ENCODE data around the gene PCGF2.

- PRO-cap: no peak
CAGE:
- cytosol, long polyA minus RNA: no peak
- cytosol, long polyA plus RNA: no peak
- long polyA plus RNA: no peak
- nucleus, long polyA minus RNA: no peak
- nucleus, long polyA plus RNA: no peak
Measured at GRCh38 chr17:37725475-37726038, 19.3 kb downstream of the HNF1B start.

- PRO-cap: no peak
CAGE:
- cytosol, long polyA minus RNA: no peak
- cytosol, long polyA plus RNA: no peak
- long polyA plus RNA: no peak
- nucleus, long polyA minus RNA: no peak
- nucleus, long polyA plus RNA: no peak
Measured at GRCh38 chr17:37746064-37746555, 1.3 kb upstream of the HNF1B start.

GRCh38 chr17:38429530-38429788, 1.2 kb downstream of the ARHGAP23 start:
- PRO-cap: no peak
CAGE:
- cytosol, long polyA minus RNA: no peak
- cytosol, long polyA plus RNA: no peak
- long polyA plus RNA: no peak
- nucleus, long polyA minus RNA: no peak
- nucleus, long polyA plus RNA: no peak

DNA sequence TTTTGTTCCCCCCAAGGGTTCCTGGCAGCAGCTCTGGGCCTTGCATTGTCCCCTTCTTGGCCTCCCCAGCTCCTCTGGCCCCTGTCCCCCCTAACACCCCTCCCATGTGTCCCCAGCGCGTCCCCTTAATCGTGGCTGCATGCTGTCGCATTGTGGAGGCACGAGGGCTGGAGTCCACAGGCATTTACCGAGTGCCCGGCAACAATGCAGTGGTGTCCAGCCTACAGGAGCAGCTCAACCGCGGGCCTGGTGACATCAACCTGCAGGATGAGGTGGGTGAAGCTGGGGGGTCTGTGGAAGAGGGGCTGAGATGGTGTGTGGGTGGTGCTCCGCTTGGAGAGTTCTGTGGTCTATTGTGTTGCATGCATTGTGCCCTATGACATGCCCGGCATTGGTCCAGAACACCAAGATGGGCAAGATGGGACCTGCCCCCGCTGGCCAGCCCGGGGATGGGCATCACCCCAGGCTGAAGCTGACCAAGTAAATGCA, 54.2 kb downstream of the ARHGAP23 start:
- PRO-cap: no peak
CAGE:
- cytosol, long polyA minus RNA: no peak
- cytosol, long polyA plus RNA: no peak
- long polyA plus RNA: no peak
- nucleus, long polyA minus RNA: no peak
- nucleus, long polyA plus RNA: no peak

GRCh38 chr17:38484126-38484495, 55.8 kb downstream of the ARHGAP23 start:
- PRO-cap: no peak
CAGE:
- cytosol, long polyA minus RNA: no peak
- cytosol, long polyA plus RNA: no peak
- long polyA plus RNA: no peak
- nucleus, long polyA minus RNA: no peak
- nucleus, long polyA plus RNA: no peak

- PRO-cap: unidirectional peak, plus-strand start at chr17:38508135
CAGE:
- cytosol, long polyA minus RNA: no peak
- cytosol, long polyA plus RNA: no peak
- long polyA plus RNA: no peak
- nucleus, long polyA minus RNA: no peak
- nucleus, long polyA plus RNA: no peak
Measured at GRCh38 chr17:38507302-38508339, 79.4 kb downstream of the ARHGAP23 start.

GRCh38 chr17:38509688-38510011, 81.4 kb downstream of the ARHGAP23 start:
- PRO-cap: no peak
CAGE:
- cytosol, long polyA minus RNA: no peak
- cytosol, long polyA plus RNA: no peak
- long polyA plus RNA: no peak
- nucleus, long polyA minus RNA: no peak
- nucleus, long polyA plus RNA: no peak

DNA sequence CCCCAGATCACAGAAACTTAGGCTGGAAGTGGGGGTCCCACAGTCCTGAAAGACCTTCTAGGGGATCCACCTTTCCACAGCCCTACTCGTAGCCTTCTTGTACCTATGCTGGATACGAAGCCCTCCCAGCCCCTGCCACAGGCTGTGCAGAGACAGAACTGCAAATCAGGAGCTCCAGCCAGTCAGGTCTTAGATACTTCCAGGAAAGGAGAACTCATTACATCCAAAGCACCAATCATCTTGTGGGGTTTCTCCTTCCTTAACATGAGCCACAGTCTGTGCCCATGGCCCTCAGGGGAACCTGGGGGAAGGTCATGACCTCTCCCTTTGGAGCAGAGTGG, 14.8 kb downstream of the SRCIN1 start:
- PRO-cap: no peak
CAGE:
- cytosol, long polyA minus RNA: no peak
- cytosol, long polyA plus RNA: no peak
- long polyA plus RNA: no peak
- nucleus, long polyA minus RNA: no peak
- nucleus, long polyA plus RNA: no peak

DNA sequence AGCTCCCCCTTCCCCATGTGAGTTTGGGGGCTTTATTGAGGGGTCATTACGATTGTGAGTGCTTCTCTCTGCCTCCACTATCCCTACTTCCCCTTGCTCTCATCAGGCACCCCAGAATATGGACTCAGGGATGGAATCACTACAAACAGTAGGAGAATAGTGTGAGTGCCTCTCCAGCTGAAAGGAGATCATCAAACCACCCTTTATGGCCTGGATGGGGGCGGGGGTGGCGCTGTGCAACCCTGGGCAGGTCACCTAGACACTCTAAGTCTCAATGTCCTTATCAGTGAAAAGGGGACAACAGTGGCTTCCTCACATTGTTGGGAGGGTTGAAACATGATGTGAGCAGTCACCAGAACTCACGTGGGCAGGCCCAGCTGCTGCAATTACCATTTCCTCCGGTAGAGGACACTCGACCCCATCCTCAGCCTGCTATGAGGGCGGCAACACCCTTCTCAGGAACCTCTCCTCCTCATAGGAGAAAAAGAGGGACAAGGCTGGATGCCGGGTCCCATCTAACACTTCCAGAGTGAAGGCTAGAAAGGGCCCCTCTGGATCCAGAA, 2.1 kb upstream of the EPOP start:
- PRO-cap: no peak
CAGE:
- cytosol, long polyA minus RNA: no peak
- cytosol, long polyA plus RNA: no peak
- long polyA plus RNA: no peak
- nucleus, long polyA minus RNA: no peak
- nucleus, long polyA plus RNA: no peak

DNA sequence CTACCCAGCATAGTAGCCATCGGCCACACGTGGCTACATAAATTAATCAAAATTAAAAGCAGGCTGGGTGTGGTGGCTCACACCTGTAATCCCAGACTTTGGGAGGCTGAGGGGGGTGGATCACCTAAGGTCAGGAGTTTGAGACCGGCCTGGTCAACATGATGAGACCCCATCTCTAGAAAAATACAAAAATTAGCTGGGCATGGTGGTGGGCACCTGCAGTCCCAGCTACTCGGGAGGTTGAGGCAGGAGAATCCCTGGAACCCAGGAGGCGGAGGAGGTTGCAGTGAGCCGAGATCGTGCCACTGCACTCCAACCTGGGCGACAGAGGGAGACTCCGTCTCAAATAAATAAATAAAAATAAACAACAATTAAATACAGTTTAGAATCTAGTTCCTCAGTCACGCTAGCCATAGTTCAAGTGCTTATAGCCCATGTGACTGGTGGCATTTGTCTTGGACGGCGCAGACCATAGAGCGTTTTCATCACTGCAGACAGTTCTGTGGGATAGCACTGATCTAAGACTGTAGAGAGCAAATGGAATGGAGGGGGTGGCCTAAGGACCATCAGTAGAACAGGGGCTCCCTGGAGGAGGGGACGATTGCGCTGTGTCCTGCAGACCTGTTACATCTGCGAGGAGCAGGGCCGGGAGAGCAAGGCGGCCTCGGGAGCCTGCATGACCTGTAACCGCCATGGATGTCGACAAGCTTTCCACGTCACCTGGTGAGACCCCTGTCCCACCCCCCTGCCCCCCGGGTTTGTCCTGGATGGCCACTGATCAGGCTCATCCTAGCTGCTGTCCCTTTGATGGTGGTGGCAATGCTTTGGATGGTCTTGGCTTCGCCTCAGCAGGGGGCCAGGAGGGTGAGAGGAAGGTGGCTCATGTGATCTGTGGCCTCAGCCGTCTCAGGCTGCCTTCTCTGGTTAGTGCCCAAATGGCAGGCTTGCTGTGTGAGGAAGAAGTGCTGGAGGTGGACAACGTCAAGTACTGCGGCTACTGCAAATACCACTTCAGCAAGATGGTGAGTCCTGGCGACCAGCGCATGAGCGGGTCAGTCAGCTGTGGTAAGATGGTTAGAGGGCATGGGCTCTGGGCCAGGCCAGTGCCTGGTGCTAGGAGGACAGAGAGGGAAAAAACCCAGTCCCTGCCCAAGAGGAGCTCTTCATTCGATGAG, 3.9 kb downstream of the MLLT6 start:
- PRO-cap: no peak
CAGE:
- cytosol, long polyA minus RNA: no peak
- cytosol, long polyA plus RNA: no peak
- long polyA plus RNA: no peak
- nucleus, long polyA minus RNA: start-site peak on the plus strand centred at position 745 of the sequence, 733 bp wide, 36 reads
- nucleus, long polyA plus RNA: no peak

DNA sequence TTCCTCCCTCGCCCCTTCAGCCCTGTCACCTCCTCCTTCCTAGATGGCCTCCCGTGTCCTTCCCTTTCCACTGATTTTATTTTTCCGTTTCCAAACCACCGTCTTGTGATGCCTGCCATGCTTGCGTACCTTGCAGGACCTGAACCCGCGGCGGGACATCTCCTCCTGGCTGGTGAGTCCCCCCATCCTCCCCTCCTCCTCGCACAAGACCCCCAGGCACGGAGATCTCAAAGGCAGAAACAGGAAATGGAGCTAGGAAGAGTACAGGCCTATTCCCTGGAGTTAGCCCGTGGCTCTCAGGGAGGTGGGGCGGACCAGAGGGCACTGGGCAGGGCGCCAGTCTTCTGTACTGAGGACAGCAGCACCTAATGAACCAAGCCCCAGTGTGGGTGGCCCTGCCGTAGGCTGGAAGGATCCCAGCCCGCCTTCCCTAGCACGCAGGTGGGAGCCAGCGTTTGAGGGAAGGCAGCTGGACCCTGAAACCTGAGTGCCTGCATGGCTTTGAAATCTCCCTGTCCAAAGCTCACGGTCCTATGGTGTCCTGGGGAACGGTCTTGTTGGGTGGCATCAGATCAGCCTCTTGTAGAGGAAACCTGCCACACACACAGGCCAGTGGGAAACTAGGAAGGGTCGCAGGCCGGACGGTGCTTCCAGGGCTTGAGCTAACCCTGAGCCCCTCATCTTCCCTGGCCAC, 630 bp downstream of the CISD3 start:
- PRO-cap: bidirectional peak, plus-strand start at position 352 of the sequence, minus-strand start at position 247 of the sequence
CAGE:
- cytosol, long polyA minus RNA: no peak
- cytosol, long polyA plus RNA: no peak
- long polyA plus RNA: no peak
- nucleus, long polyA minus RNA: no peak
- nucleus, long polyA plus RNA: no peak

DNA sequence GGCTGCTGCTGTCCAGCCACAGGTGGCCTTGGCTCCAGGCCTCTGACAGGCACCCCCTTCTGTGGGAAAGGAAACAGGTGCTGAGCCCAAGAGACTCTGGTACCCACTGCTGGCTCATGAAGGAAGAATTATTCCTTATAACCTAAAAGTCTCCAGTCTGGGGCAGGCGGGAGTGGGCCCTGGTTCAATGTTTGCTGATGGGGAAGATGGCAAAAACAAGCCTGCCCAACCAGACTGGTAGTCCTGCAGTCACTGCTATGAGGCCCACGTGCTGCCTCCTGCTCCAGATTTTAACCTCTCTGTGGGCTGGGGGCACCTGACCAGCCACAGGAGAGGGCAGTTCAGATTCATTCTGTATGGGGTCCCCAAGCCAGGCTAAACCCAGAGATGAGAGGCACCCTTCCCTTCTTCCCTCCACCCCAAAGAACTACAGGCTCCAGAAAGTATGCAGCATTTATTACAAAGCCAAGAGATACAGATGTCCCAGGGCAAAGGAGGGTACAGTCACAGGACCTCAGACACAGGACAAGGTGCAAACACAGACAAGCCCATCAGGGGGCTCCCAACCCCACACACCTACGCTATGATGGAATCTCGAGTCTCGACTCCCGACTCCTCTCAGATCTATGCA, 3.4 kb downstream of the CISD3 start:
- PRO-cap: no peak
CAGE:
- cytosol, long polyA minus RNA: start-site peak on the minus strand centred at position 484 of the sequence, 41 bp wide, 7 reads
- cytosol, long polyA plus RNA: start-site peak on the minus strand centred at position 521 of the sequence, 108 bp wide, 54 and 200 reads in 2 replicates
- long polyA plus RNA: no peak
- nucleus, long polyA minus RNA: no peak
- nucleus, long polyA plus RNA: start-site peak on the minus strand centred at position 521 of the sequence, 108 bp wide, 88 and 37 reads in 2 replicates

GRCh38 chr17:38747732-38748722, at the start of gene PCGF2:
Gene PCGF2 (minus strand): TSS chr17:38748336.
- PRO-cap: unidirectional peak, plus-strand start at chr17:38747763; bidirectional peak, plus-strand start at chr17:38748492, minus-strand start at chr17:38748304
CAGE:
- cytosol, long polyA minus RNA: start-site peak on the minus strand at chr17:38748307-38748341, 105 reads
- cytosol, long polyA plus RNA: start-site peak on the minus strand at chr17:38747896-38747998, 72 and 36 reads in 2 replicates
- long polyA plus RNA: start-site peak on the minus strand at chr17:38748291-38748373, 1,073 and 697 reads in 2 replicates
- nucleus, long polyA minus RNA: start-site peak on the minus strand at chr17:38748300-38748441, 341 reads
- nucleus, long polyA plus RNA: start-site peak on the minus strand at chr17:38747979-38748027, 19 and 32 reads in 2 replicates; start-site peak on the minus strand at chr17:38748304-38748458, 177 and 16 reads in 2 replicates

DNA sequence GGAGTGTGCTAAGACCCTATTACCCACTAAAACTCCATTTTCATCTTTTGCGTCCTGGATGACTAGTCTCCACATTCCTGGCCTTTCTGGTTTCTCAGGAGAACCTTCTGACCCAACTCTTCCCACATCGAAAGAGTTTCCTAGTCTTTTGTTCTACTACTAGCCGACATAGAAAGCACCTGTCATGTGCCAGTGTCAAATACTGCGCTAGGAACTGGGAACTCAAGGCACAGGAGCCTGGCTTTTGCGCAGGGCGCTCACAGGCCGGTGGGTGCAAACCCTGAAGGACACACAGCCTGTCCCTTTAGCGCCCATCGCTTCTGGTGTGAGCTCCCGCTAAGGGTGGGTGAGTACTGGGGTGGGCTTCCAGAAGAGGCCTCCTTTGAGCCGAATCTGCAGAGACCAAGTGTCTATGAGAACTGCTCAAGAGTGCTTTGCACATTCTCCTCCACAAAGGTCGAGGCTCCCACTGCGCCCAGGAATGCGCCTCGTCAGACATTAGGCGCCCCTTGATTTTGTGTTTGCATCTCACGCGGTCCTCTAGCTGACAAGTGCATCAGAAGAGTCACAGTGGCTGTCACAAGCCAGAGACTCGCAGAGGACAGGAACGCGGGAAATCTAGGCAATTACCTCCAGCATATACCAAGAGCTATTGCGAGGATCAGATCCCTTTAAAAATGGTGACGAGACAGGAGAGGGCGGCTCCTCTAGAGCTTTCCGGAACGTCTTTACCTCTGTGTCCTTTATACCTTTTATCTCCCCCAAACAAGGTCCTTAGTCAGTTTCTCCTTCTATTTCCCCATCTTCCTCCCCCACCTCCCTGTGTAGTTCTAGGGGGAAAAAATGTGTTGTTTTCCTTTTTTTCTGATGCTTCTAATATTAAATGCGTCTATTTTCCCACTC, 1.9 kb upstream of the PSMB3 start:
- PRO-cap: unidirectional peak, plus-strand start at position 674 of the sequence
CAGE:
- cytosol, long polyA minus RNA: no peak
- cytosol, long polyA plus RNA: no peak
- long polyA plus RNA: no peak
- nucleus, long polyA minus RNA: no peak
- nucleus, long polyA plus RNA: no peak

DNA sequence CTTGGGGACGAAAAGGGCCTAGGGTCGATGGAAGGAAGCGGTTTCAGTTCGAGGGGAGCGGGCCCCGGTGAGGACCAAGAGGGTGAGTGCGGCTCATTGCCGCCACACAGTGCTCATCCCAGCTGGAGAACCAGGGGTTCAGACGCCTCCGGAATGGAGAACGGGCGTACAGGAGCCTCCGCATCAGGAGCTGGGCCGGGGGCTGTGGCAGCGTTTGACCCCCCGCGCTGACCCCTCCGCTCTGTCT, 278 bp downstream of the PSMB3 start:
- PRO-cap: no peak
CAGE:
- cytosol, long polyA minus RNA: no peak
- cytosol, long polyA plus RNA: no peak
- long polyA plus RNA: no peak
- nucleus, long polyA minus RNA: no peak
- nucleus, long polyA plus RNA: no peak

- PRO-cap: no peak
CAGE:
- cytosol, long polyA minus RNA: no peak
- cytosol, long polyA plus RNA: no peak
- long polyA plus RNA: no peak
- nucleus, long polyA minus RNA: no peak
- nucleus, long polyA plus RNA: no peak
Measured at GRCh38 chr17:38850624-38851201, 2.8 kb downstream of the RPL23 start.

- PRO-cap: no peak
CAGE:
- cytosol, long polyA minus RNA: no peak
- cytosol, long polyA plus RNA: no peak
- long polyA plus RNA: no peak
- nucleus, long polyA minus RNA: no peak
- nucleus, long polyA plus RNA: no peak
Measured at GRCh38 chr17:38890186-38890814, 20.4 kb downstream of the LASP1 start.

DNA sequence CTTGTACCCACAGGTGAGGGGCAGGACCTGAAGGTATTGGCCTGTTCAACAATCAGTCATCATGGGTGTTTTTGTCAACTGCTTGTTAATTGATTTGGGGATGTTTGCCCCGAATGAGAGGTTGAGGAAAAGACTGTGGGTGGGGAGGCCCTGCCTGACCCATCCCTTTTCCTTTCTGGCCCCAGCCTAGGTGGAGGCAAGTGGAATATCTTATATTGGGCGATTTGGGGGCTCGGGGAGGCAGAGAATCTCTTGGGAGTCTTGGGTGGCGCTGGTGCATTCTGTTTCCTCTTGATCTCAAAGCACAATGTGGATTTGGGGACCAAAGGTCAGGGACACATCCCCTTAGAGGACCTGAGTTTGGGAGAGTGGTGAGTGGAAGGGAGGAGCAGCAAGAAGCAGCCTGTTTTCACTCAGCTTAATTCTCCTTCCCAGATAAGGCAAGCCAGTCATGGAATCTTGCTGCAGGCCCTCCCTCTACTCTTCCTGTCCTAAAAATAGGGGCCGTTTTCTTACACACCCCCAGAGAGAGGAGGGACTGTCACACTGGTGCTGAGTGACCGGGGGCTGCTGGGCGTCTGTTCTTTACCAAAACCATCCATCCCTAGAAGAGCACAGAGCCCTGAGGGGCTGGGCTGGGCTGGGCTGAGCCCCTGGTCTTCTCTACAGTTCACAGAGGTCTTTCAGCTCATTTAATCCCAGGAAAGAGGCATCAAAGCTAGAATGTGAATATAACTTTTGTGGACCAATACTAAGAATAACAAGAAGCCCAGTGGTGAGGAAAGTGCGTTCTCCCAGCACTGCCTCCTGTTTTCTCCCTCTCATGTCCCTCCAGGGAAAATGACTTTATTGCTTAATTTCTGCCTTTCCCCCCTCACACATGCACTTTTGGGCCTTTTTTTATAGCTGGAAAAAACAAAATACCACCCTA, 46.4 kb downstream of the FBXO47 start:
- PRO-cap: no peak
CAGE:
- cytosol, long polyA minus RNA: no peak
- cytosol, long polyA plus RNA: start-site peak on the plus strand centred at position 205 of the sequence, 128 bp wide, 116 and 213 reads in 2 replicates
- long polyA plus RNA: no peak
- nucleus, long polyA minus RNA: no peak
- nucleus, long polyA plus RNA: no peak

DNA sequence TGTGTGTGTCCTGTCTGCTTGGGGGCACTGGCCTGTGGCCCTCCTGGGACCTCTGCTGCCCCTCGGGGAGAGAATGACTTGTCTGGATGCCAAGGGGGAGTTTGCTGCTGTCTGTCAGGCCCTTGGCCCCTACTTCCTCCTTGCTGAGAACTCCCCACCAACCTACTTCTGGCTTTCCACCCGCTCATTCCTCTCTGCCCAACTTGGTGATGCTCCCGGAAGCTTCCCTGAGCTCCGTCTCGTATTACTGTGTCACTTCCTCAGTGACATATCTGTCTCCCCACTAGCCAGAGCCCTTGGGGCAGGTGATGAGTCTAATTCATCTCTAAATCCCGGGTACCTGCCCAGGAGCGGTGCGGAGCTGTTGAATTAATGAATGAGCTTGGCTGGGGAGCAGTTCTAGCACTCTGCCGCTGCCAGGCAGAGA, 45.3 kb downstream of the FBXO47 start:
- PRO-cap: no peak
CAGE:
- cytosol, long polyA minus RNA: no peak
- cytosol, long polyA plus RNA: no peak
- long polyA plus RNA: no peak
- nucleus, long polyA minus RNA: no peak
- nucleus, long polyA plus RNA: no peak

GRCh38 chr17:39046021-39046256, 78.7 kb upstream of the FBXO47 start:
- PRO-cap: no peak
CAGE:
- cytosol, long polyA minus RNA: no peak
- cytosol, long polyA plus RNA: no peak
- long polyA plus RNA: no peak
- nucleus, long polyA minus RNA: no peak
- nucleus, long polyA plus RNA: no peak

Measured in endothelial cell of umbilical vein (primary cell).